Upper lobe of left lung (tissue), 5 donors: ENCODE data around the genes ARHGAP24 and NUDT9.

DNA sequence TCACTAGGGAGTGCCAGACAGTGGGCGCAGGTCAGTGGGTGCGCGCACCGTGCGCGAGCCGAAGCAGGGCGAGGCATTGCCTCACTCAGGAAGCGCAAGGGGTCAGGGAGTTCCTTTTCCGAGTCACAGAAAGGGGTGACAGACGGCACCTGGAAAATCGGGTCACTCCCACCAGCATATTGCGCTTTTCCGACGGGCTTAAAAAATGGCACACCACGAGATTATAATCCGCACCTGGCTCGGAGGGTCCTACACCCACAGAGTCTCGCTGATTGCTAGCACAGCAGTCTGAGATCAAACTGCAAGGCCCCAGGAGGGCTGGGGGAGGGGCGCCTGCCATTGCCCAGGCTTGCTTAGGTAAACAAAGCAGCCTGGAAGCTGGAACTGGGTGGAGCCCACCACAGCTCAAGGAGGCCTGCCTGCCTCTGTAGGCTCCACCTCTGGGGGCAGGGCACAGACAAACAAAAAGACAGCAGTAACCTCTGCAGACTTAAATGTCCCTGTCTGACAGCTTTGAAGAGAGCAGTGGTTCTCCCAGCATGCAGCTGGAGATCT lies 372.1 kb downstream of the NKX6-1 start:
- PRO-cap, 2 experiments = no peak in any of the 2 experiments
- RAMPAGE, long total RNA, 4 experiments = no peak in any of the 4 experiments

GRCh38 chr4:84493311-84493915 lies 5.7 kb downstream of the NKX6-1 start:
- PRO-cap, 2 experiments = no peak in any of the 2 experiments
- RAMPAGE, long total RNA, 4 experiments = no peak in any of the 4 experiments

GRCh38 chr4:84501516-84502430 lies 2.7 kb upstream of the NKX6-1 start:
- PRO-cap, 2 experiments = no peak in any of the 2 experiments
- RAMPAGE, long total RNA, 4 experiments = no peak in any of the 4 experiments

- PRO-cap, 2 experiments = no peak in any of the 2 experiments
- RAMPAGE, long total RNA, 4 experiments = start-site peak on the plus strand in 1 of 4 experiments, at chr4:84625284-84625358 at its widest, 7 reads per replicate
These were observed 42.2 kb downstream of the CDS1 start for GRCh38 chr4:84625131-84625594.

GRCh38 chr4:84869347-84869752 lies 97.1 kb downstream of the WDFY3 start:
- PRO-cap, 2 experiments = no peak in any of the 2 experiments
- RAMPAGE, long total RNA, 4 experiments = no peak in any of the 4 experiments

- PRO-cap, 2 experiments = peak in 1 of 2 experiments; most common plus-strand start chr4:85475154 (in 1); most common minus-strand start chr4:85475388 (in 1)
- RAMPAGE, long total RNA, 4 experiments = start-site peak on the plus strand in 3 of 4 experiments, at chr4:85475212-85475543 at its widest, 30 to 279 reads per replicate
These were observed at the start of gene ARHGAP24 for GRCh38 chr4:85474589-85475926. Gene ARHGAP24, plus strand, starts transcription at chr4:85475150.

DNA sequence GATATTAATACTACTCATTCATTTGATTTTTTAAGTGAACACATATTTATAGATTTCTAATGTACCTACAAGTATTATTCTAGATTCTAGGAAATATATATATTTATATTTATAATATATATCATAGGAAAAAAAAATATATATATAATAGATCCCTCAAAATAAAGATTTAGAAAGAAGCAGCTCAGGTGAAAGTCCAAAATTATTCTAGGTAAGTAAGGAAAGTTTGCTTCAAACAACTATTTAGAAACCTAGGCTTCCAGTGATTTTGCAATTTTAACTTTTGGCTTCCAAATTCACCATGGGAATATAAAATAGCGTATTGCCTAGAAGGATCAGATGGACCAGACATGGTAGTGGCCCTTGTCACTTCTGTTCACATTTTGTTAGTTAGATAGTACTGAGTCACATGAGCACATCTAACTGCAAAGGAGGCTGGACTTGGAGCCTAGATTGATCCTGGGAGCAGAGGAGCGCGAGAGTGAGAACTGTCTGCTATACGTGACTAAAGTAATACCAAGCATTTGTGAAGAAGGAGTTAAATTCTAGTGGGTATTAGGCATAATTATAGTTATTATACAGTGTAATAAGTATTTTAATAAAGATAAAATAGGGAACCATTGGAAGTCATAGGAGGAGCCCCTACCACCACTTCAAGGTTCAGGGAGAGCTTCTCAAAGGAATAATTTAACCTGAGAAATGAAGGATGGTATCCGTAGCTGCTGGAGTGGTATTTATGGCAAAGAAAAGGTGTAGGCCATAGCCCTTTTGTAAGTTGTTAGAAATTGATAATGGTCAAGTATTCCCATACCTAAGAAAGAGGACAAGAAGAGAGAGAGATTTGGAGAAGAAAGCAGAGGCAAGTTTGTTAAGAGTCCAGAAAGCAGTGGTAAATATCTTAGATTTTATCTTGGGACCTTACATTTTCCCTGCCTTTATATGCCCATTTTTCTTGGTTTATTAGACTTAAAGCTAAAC lies 102.4 kb downstream of the ARHGAP24 start:
- PRO-cap, 2 experiments = no peak in any of the 2 experiments
- RAMPAGE, long total RNA, 4 experiments = start-site peak on the plus strand in 1 of 4 experiments, centred at position 646 of the sequence, 6 reads per replicate

DNA sequence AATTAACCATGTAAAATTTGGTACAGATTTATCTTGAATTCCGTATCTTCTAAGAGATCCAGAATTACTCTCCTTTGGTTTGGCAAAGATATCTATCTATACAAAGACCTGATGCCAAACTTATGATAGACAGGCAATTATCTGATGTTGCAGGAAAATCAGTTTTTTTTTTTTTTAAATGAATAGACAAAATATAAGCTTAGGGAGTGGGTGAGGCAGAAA lies 389.4 kb downstream of the ARHGAP24 start:
- PRO-cap, 2 experiments = no peak in any of the 2 experiments
- RAMPAGE, long total RNA, 4 experiments = no peak in any of the 4 experiments

- PRO-cap, 2 experiments = peak in 1 of 2 experiments; most common plus-strand start chr4:85929537 (in 1)
- RAMPAGE, long total RNA, 4 experiments = no peak in any of the 4 experiments
These were observed 430.8 kb downstream of the MAPK10 start for GRCh38 chr4:85928805-85929663.

DNA sequence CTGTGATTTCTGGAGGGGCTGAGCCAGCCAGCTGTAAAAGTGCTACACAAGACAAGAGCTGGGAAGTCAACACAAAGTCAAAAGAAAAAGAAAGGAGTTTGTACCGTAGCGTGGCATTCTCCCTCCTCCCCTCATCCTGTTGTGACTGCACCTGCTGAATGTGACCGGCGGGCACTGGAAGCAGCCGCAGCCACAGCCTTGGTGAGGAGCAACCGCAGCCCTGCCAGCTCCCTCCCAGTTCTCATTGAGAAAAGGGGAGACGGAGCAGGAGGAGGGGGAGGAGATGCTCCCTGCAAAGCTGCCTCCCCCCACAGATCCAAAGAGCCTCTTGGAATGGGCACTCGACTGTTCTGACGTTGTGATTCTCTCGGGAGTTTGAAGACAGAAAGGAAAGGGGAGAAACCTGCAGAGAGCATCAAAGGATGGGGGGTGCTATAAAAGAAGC lies 429.9 kb downstream of the MAPK10 start:
- PRO-cap, 2 experiments = no peak in any of the 2 experiments
- RAMPAGE, long total RNA, 4 experiments = no peak in any of the 4 experiments

- PRO-cap, 2 experiments = no peak in any of the 2 experiments
- RAMPAGE, long total RNA, 4 experiments = no peak in any of the 4 experiments
These were observed 18.8 kb upstream of the C4orf36 start for GRCh38 chr4:86911126-86911398.

- PRO-cap, 2 experiments = no peak in any of the 2 experiments
- RAMPAGE, long total RNA, 4 experiments = start-site peak on the plus strand in 1 of 4 experiments, at chr4:86990190-86990698 at its widest, 18 reads per replicate
These were observed 55.4 kb downstream of the AFF1 start for GRCh38 chr4:86990139-86990630.

- PRO-cap, 2 experiments = no peak in any of the 2 experiments
- RAMPAGE, long total RNA, 4 experiments = start-site peak on the plus strand in 1 of 4 experiments, at chr4:87018155-87018319 at its widest, 7 reads per replicate
These were observed 83.0 kb downstream of the AFF1 start for GRCh38 chr4:87017472-87018517.

DNA sequence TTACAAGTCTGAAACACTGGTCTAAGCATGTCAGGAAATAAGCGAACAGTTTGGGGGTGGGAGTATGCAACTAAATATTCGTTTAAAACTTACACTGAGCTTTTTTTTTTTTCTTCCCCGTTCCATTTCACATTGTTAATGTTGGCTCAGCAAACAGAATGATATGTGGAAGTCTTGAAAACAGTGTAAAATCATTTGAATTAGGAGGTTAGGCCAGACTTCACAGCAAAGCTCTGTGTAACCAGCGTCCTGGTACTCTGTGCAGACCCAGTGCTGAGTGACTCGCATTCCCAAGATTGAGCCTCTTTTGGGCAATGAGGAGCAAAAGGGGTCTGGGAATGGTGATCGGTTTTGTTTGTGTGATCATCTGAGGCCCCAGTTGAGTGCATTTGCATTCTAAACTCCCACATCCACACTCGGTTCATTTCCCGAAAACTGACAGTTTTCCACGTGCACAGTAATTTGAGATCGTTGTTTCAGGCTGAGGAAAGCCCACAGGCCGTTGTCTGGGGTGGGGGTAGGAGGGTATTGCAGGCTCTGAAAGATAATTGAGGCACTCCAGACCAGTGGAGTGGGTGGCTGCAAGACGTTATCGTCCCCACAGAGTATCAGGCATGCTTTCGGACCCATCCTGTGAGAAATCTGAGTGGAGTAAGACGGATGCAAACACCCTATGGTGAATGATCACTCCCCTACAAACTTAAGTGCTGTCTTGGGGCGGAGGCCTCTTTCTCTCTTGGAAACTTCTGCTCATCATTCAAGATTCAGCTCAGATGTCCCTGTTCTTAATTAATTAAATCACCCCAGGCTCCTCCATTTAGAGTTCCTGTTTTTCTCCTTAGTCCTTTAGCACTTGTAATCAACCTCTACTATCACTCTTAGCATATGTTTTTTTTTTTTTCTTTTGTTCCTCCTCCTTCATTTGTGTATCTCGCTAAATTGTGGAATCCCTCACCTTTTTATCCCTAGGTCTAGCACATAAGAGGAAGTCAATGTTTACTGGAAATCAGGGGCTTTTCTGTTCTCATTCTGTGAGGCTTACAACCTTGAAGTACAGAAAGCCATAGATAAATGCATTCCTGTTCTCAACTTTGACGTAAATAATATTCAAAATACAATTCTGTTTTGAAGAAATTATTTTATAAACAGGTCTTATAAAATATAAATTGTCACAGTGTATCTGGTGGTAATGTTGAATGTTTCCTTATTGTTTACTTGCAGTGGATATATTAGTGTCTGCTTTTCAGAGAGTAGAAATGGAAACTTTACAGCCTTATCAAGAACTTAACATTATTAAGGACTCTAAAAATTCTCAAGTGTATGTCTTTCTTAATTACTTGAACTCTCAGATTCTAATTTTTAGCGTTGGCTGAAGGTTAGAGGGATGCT lies 96.2 kb downstream of the AFF1 start:
- PRO-cap, 2 experiments = peak in 1 of 2 experiments; most common minus-strand start position 644 of the sequence (in 1)
- RAMPAGE, long total RNA, 4 experiments = no peak in any of the 4 experiments

DNA sequence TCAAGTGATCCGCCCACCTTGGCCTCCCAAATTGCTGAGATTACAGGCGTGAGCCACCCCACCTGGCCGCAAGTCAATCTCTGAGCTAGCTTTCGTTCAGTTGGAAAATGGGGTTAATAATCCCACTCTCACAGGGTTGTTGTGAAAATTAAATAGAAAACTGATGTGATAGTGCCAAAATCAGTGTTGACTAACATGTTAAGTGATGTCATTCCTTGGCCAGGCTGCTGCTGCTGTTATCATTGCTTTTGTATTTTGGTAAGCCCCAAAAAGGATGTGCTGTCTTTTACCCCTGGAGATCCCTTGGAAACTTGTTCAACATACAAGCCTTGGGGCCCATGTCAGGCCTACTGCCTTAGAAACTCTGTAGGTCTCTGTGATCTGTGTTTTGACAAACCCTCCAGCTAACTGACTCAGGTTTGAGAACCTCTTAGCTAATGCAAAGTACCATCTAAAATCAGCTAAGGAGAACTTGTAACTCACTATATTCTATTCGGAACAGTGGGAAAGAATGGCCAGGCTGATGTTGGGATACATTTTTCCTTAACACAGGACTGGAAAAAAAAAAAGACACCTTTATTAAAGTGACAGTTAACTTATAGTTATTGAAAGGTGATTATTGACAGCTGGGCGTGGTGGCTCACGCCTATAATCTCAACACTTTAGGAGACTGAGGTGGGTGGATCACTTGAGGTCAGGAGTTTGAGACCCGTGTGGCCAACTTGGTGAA lies 106.5 kb downstream of the AFF1 start:
- PRO-cap, 2 experiments = no peak in any of the 2 experiments
- RAMPAGE, long total RNA, 4 experiments = no peak in any of the 4 experiments

- PRO-cap, 2 experiments = no peak in any of the 2 experiments
- RAMPAGE, long total RNA, 4 experiments = no peak in any of the 4 experiments
These were observed 120.7 kb downstream of the AFF1 start for GRCh38 chr4:87055225-87056186.

GRCh38 chr4:87121664-87122151 lies 98.7 kb downstream of the KLHL8 start:
- PRO-cap, 2 experiments = no peak in any of the 2 experiments
- RAMPAGE, long total RNA, 4 experiments = no peak in any of the 4 experiments

GRCh38 chr4:87151443-87151677 lies 69.1 kb downstream of the KLHL8 start:
- PRO-cap, 2 experiments = no peak in any of the 2 experiments
- RAMPAGE, long total RNA, 4 experiments = no peak in any of the 4 experiments

DNA sequence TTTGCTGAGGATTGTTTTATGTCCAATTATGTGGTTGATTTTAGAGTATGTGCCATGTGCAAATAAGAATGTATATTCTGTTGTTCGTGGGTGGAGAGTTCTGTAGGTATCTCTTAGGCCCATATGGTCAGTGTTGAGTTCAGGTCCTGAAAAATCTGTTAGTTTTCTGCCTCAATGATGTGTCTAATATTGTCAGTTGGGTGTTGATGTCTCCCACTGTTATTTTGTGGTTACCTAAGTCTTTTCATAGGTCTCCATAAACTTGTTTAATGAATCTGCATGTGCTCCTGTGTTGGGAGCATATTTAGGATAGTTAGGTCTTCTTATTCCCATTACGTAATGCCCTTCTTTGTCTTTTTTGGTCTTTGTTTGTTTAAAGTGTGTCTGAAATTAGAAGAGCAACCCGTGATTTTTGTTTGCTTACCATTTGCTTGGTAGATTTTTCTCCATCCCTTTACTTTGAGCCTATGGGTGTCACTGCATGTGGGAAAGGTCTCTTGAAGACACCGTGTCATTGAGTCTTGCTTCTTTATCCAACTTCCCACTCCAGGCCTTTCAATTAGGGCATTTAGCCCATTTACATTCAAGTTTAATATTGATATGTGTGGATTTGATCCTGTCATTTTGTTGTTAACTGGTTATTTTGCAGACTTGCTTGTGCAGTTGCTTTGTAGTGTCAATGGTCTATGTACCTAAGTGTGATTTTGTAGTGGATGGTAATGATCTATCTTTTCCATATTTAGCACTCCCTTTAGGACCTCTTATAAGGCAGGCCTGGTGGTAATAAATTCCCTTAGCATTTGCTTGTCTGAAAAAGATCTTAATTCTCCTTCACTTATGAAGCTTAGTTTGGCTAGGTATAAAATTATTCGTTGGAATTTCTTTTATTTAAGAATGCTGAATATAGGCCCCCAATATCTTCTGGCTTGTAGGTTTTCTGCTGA lies 10.2 kb upstream of the HSD17B13 start:
- PRO-cap, 2 experiments = no peak in any of the 2 experiments
- RAMPAGE, long total RNA, 4 experiments = start-site peak on the minus strand in 1 of 4 experiments, centred at position 84 of the sequence, 5 reads per replicate

GRCh38 chr4:87422106-87423307 lies at the start of gene NUDT9:
Gene NUDT9, plus strand, starts transcription at chr4:87422573.
- PRO-cap, 2 experiments = peak in 2 of 2 experiments; most common plus-strand start chr4:87422503 (in 1); most common minus-strand start chr4:87422509 (in 2)
- RAMPAGE, long total RNA, 4 experiments = start-site peak on the plus strand in 3 of 4 experiments, at chr4:87422597-87422862 at its widest, 21 to 346 reads per replicate